ENCODE measurements around a stretch of chr11.

- PRO-cap = no peak
Measured at GRCh38 chr11:120132141-120132781, 5.7 kb downstream of the TRIM29 start.

DNA sequence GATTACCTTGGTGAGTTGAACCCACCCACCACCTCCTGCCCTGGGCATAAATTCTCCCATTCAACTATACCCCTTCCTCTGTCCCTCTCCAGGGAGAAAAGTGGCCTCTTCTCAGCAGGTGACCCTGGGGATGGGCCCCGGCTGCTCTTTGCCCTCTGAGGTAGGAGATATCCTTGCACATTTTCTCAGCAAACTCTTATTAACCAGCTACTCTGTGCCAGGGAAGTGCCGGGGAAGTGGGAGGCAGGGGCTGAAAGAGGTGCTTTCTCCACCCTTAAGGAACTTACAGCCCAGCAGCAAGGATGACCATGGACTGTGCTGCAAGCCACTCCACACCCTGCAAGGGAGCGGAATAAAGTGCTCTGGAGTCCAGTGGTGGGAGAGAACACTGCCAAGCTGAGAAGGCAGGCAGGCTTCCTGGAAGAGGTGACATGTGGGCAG, 22.0 kb upstream of the OAF start:
- PRO-cap = no peak

DNA sequence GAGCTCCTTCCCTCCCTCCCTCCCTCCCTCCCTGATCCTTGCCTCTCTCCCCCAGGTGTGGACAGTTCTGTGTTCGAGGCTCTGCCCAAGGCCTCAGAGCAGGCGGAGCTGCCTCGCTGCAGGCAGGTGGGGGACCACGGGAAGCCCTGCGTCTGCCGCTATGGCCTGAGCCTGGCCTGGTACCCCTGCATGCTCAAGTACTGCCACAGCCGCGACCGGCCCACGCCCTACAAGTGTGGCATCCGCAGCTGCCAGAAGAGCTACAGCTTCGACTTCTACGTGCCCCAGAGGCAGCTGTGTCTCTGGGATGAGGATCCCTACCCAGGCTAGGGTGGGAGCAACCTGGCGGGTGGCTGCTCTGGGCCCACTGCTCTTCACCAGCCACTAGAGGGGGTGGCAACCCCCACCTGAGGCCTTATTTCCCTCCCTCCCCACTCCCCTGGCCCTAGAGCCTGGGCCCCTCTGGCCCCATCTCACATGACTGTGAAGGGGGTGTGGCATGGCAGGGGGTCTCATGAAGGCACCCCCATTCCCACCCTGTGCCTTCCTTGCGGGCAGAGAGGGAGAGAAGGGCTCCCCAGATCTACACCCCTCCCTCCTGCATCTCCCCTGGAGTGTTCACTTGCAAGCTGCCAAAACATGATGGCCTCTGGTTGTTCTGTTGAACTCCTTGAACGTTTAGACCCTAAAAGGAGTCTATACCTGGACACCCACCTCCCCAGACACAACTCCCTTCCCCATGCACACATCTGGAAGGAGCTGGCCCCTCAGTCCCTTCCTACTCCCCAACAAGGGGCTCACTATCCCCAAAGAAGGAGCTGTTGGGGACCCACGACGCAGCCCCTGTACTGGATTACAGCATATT, 10.9 kb upstream of the POU2F3 start:
- PRO-cap = no peak

- PRO-cap = no peak
Measured at GRCh38 chr11:120241290-120241885, 1.4 kb downstream of the POU2F3 start.

GRCh38 chr11:120304872-120306076, 19.8 kb upstream of the TLCD5 start:
- PRO-cap = no peak

DNA sequence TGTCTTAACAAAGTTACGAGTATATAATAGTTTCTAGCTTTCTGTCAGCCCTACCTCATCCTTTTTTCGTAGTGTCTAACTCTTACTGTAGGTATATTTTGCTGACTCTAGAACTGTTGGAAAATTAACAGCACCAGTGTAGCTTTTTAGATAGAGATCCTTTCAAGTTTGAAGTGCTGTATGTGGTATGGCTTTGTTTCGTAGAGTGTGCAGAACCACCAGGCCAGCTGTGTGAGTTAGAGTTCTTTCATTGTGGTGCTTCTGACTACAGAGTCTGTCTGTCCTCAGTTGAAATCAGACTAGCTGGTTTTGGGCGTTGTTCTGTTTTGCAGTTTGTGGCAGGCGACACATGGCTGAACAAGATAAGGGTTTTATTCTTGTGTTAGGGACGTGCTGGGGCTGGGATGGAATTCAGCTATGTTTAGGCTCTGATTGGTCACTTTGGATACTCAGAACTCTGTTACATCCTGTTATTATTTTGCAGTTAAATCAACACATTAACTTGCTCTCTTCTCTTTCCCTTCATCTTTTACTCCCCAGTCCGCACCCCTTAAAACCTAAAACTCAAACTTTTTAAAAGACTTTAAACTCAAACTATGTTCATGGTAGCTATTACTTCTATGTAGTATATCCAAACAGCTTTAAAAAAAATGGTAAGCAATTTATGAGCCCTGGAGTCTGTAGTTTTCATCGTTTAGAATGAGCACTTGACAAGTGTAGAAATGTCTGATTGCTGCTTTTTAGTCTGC, 3.3 kb downstream of the ARHGEF12 start:
- PRO-cap = no peak

DNA sequence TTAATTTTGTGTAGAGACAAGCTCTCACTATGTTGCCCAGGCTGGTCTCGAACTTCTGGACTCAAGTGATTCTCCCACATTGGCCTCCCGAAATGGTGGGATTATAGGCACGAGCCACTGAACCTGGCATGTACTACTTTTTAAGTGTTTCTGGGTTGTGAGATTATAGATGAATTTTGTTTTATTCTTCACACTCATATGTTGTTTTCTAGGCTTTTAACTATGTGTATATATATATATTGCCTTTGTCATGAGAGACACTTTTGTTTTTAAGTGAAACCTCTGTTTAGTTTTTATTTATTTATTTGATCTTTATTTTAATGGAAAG, 28.7 kb downstream of the ARHGEF12 start:
- PRO-cap = no peak

DNA sequence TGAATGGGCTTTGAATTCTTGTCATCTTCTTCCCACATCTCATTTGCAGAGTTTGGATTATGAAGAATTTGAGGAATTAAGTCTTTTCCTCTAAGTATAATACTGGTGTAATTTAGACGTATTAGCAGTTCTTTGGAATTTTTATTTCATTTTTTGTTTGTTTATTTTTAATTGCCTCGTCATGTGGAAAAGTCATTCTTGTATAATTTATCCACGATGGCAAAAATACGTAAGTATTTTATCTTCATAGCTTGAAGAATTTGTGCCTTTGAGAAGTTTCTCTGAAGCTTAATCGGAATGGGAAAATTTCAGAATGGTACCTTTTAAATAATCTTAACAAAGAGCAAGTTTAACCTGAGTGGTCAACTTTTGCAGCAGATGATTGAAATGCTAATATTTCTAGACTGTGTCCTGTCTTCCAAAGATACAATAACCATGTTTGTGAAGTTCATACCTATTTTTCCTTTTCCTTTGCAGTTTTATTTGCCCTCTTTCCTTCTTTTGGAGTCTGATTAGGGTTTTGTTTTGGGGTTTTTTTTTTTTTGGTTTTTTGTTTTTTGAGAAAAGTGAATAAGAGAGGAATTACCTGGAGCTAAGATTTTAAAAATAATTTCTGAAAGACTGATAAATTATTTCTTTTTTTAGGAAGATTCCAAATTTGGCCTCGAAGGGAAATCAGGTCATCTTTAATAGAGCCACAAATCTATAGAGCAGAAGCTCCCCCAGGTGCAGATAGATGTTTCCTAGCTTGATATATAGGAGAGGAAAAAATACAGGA, 73.7 kb downstream of the ARHGEF12 start:
- PRO-cap = no peak

DNA sequence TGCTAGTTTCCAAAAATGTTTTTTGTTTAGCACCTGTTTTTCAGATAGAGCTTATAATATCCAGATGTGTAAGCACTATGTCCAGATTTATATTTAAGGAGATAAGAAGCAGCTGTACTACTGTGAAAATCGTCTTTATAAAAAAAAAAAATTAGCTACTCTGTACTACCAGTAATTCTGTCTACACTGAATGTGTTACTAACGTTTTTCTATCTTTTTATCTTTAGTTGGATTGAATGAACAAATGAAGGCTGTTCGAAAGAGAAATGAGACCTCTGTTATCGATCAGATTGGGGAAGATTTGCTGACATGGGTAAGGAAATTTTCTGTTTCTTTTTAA, 51.1 kb upstream of the GRIK4 start:
- PRO-cap = no peak

DNA sequence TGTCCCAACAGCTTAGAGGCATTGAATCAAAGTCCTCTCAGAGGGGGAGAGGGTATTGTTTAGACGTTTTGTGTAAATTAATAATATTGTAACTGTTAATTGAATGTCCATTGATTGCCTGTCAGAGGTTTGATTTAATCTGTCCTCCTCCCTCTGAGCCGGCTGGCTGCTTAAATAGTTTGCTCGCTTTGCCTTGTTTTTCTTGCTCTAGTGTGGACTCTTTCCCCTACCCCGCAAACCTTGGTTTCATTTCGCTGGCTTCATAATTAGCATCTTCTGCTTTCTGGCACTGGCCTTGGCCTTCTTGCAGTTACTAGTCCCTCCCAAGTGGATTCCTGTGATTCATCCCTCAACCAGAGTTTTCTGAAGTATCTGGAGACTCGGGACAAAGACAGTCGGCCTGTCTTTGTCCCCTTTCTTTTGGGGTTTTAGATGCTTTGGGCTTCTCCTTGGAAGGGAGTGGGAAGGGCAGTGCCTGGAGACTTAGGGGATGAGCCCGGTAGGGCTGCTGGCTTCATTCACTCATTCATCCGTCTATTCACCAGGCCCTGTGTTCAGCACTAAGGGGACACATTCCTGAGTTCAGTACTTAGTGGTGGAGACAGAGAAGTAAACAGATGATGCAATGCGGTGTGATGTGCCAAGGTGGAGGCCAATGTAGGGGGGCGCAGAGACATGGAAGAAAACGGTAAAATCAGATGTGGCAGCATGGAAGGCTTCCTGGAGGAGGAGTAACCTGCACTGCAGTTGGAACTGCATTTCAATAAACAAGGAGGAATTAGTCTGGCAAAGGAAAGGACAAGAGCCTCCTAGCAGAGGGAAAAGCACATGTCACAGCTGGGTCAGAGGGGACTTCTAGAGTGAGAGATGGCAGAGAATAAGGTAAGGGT, 21.1 kb downstream of the GRIK4 start:
- PRO-cap = no peak

GRCh38 chr11:120562847-120563444, 51.4 kb downstream of the GRIK4 start:
- PRO-cap = no peak

- PRO-cap = no peak
Measured at GRCh38 chr11:120950857-120951264, 73.0 kb upstream of the TBCEL start.

DNA sequence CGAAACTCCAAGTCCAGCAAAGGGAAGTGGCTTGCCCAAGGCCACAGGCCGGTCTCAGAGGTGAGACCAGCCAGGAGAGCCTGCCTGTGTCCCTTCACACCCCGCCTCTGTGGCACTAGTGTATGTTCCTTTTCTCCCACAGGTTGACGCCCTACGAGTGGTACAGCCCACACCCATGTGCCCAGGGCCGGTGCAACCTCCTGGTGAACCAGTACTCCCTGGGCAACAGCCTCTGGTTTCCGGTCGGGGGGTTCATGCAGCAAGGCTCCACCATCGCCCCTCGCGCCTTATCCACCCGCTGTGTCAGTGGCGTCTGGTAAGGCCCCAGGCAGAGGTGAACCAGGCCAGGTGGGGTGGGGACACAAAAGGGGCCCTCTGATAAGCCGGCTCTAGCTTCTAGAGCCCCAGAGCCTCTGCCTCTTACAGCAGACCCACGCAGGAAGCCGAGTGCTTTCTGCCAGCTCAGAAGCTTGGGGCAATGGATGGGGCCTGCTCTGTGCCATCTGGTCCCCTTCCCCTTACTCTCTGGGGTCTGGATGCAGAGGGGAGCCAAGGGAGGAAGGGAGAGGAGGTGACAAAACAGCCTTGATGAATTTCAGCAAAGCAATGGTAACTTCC, 67.2 kb upstream of the TBCEL start:
- PRO-cap = no peak

DNA sequence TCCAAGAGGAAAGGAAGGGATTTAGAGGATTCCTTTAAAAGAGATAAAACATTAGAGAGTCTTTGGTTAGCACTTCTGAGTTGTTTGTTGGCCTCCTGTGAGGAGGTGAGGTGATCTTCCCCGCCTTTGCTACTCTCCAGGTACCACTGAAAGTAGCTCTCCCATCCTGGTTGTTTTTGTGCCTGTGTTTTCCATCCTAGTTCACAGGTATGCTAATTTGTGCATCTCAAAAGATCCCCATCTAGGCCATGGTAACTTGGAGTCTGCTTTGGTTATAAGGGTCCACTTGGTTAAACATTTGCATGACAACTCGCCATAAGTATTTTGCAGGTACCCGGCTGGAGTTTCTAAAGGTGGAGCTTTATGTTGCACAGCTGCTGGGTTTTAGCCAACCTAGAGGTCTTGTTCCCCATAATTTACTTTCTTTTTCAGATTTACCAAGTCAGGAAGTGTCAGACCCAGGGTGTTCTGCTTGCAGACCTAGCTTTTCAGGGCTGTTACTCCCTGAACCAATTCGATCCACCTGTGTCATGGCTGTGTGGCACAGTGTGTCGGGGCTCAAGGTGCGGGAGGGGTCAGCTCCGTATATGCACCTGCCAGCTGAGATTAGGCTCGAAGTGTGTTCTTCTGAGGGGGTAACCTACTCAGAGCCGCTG, 79.1 kb upstream of the SORL1 start:
- PRO-cap = no peak

- PRO-cap = no peak
Measured at GRCh38 chr11:121448251-121449017, 3.7 kb upstream of the SORL1 start.

GRCh38 chr11:121451086-121451256, 1.1 kb upstream of the SORL1 start:
- PRO-cap = no peak

GRCh38 chr11:121464155-121465167, 12.3 kb downstream of the SORL1 start:
- PRO-cap = no peak

DNA sequence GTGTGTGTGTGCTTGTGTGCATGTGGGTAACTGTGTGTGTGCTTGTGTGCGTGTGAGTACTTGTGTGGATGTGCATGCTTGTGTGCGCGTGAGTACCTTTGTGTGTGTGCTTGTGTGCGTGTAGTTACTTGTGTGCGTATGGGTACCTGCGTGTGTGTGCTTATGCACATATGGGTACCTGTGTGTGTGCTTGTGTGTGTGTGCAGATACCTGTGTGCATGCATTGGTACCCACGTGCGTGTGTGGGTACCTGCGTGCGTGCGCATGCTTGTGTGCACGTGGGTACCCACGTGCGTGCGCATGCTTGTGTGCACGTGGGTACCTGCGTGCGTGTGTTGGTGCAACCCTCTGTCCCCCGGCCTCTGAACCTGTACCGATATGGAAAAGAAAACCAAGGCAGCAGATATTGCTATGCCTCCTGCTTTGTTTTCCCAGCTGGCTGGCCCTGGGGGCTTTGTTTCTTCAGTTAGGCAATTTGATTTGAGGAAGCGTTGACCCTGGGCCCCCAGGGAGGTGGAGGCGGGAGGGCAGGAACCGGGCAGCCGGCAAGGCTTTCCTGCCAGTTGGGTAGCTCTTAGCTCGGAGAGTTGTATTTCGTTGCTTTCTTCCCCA, 26.7 kb downstream of the SORL1 start:
- PRO-cap = no peak

DNA sequence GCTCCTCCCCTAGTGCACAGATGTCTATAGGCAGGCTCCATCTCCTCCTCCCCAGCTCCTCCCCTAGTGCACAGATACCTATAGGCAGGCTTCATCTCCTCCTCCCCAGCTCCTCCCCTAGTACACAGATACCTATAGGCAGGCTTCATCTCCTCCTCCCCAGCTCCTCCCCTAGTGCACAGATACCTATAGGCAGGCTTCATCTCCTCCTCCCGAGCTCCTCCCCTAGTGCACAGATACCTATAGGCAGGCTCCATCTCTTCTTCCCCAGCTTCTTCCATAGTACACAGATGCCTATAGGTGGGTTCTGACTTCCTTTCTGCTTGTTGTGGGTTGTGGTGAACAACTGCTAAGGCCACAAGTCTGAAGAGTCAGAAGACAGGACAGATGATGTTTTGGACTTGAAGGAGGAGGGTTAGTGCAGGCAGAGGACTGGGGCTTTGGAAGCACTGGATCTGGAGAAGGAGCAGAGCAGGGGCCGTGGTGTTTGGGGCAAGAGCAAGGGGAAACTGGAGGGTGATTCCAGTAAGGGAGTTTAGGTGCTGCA, 29.7 kb downstream of the SORL1 start:
- PRO-cap = unidirectional peak, plus-strand start at position 273 of the sequence; unidirectional peak, plus-strand start at position 386 of the sequence

DNA sequence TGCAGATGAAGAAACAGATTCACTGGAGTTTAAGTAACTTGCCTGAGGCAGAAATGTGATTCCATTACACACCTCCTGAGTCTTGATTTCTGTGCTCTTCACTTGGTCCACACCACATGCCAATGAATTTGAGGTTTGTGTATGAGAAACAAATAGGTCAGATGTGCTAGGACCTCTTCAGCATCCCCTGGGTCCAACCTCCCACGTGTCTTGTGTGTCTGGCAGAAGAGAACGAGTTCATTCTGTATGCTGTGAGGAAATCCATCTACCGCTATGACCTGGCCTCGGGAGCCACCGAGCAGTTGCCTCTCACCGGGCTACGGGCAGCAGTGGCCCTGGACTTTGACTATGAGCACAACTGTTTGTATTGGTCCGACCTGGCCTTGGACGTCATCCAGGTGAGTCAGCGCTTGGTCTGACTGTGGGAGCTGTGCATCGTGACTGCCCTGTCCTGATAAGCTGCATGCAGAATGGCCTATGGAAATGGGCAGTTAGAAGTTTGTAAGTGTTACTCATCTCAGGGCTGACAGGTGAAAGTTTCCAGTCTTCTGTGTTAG, 101.7 kb downstream of the SORL1 start:
- PRO-cap = no peak

Measured in SEM (cell line).